Skeletal muscle tissue (tissue), 7 donors: ENCODE results near the gene ALPK1.

DNA sequence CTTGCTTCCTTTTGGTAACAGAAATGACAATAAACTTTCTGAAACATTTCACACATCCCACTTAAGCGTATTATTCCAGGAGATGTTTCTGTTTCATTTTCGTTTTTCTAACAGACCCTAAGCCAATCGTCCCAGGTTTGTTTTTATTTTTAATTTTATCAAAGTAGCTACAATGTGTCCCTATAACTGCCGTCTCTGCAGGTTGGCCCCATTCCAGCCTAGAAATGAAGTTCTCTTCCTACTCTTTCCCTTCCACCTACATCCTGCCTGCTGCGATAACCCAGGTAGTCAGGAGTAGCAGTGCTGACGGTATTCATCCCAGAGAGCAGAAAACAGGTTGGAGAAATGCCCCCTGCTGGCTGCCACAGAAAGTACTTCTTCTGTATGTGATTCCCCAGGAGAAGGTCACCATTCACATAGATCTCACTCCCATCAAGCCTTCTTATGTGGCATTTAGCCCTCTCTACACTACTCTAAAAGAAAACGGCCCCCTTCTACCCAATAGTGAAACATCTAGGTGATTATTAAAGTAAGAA is 40.3 kb downstream of the ENPEP start:
- PRO-cap, 3 experiments: no peak in any of the 3 experiments
- RAMPAGE, long total RNA: no peak
- RRBS, 2 experiments: no CpG with 5 or more reads among the region's 7 CpGs

DNA sequence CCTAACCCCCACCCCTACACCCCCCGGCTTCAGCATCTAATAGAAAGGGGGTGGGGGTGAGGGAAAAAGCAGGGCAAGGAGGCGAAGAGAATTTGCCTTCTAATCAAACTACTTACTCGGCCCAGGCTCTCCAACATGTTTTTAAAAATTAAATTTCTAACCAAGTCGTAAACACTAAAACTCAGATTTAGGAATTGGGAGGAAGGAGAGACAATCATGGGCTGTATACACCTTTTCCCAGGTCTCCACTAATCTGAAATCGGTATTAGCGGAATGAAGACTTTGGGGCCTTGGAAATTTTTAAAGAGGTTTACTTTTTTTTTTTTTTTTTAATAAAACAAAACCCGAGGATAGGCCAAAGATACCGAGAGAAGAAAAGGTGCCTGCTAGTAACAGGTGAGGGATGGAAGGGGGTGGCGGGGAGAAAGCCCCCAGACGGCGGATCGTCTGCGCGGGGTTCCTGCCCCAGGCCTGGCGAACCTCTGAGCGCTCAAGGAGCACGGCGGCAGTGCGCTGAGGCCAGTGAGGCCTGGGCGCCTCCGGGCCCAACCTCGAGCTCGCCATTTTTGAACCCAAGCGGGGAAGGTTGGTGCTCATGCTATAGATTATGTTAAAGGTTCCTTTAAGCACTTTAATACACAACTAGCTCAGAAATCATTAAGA is 8.1 kb downstream of the PITX2 start:
- PRO-cap, 3 experiments: no peak in any of the 3 experiments
- RAMPAGE, long total RNA: no peak
- RRBS, 2 experiments: no CpG with 5 or more reads among the region's 24 CpGs

DNA sequence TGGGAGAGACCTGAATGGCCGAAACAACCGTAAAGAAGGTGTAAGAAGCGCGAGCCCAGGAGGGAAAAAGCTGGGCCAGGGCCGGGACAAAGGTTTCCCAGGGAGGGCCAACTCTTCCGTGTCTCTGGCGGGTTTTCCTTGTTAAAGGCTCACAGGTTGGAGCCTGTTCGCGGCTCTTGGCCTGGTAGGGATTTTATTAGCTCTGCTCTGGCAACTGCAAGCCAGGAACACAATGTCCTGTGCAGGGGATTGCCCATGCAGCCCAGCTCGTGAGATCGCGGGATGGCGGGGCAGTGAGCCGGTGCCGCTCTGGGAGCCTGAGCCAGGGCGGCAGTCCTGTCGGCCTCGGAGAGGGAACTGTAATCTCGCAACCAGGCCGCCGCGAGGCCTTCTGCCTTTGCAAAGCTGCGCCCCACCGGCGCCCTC is 2.2 kb downstream of the PITX2 start:
- PRO-cap, 3 experiments: peak in 2 of 3 experiments; most common plus-strand start position 293 of the sequence (in 1); most common minus-strand start position 168 of the sequence (in 1)
- RAMPAGE, long total RNA: no peak
- RRBS, 2 experiments: 4 to 7% methylated on average over 10 of the region's 25 CpGs

DNA sequence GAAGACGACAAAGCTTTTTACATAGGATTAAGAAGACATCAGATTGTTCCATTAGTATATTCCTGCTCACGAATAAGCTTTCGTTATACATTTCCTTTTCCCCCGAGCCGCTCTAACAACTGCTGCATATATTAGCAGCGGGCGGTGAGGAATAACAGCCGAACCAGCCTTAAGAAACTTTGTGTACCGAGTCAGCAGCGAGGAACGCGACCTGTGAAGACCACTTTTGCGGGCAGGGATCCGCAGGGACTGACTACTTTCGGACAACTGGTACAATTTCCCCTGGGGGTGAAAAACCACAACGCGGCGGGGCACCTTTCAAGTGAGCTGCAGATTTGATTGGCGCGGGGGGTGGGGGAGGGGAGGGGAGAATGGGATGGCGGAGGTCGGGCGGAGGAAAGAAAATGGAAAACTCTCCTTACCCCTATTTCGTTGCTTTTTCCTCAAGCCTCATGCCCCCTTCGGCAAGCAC is 5.8 kb upstream of the PITX2 start:
- PRO-cap, 3 experiments: no peak in any of the 3 experiments
- RAMPAGE, long total RNA: no peak
- RRBS, 2 experiments: no CpG with 5 or more reads among the region's 25 CpGs

GRCh38 chr4:110632791-110633234 is 9.9 kb upstream of the PITX2 start:
- PRO-cap, 3 experiments: no peak in any of the 3 experiments
- RAMPAGE, long total RNA: no peak
- RRBS, 2 experiments: no CpG with 5 or more reads among the region's 27 CpGs

GRCh38 chr4:110637393-110637991 is 14.6 kb upstream of the PITX2 start:
- PRO-cap, 3 experiments: no peak in any of the 3 experiments
- RAMPAGE, long total RNA: no peak
- RRBS, 2 experiments: 7 to 11% methylated on average over 5 to 7 of the region's 32 CpGs

GRCh38 chr4:112111982-112112674 is 33.1 kb upstream of the FAM241A start:
- PRO-cap, 3 experiments: no peak in any of the 3 experiments
- RAMPAGE, long total RNA: no peak
- RRBS, 2 experiments: no CpG with 5 or more reads among the region's 9 CpGs

GRCh38 chr4:112126973-112127634 is 18.1 kb upstream of the FAM241A start:
- PRO-cap, 3 experiments: no peak in any of the 3 experiments
- RAMPAGE, long total RNA: no peak
- RRBS, 2 experiments: no CpG with 5 or more reads among the region's 2 CpGs

GRCh38 chr4:112279514-112279938 is 6.2 kb downstream of the TIFA start:
- PRO-cap, 3 experiments: no peak in any of the 3 experiments
- RAMPAGE, long total RNA: no peak
- RRBS, 2 experiments: no CpG with 5 or more reads among the region's 10 CpGs

- PRO-cap, 3 experiments: no peak in any of the 3 experiments
- RAMPAGE, long total RNA: no peak
- RRBS, 2 experiments: no CpG with 5 or more reads among the region's 6 CpGs
These were observed 1.5 kb upstream of the TIFA start for GRCh38 chr4:112287173-112287562.

- PRO-cap, 3 experiments: peak in 3 of 3 experiments; most common plus-strand start chr4:112297369 (in 1); most common minus-strand start chr4:112297205 (in 1)
- RAMPAGE, long total RNA: no peak
- RRBS, 2 experiments: no CpG with 5 or more reads among the region's 6 CpGs
These were observed at the start of gene ALPK1 for GRCh38 chr4:112296866-112297981. TSS of gene ALPK1 (plus strand) at chr4:112297369.

- PRO-cap, 3 experiments: no peak in any of the 3 experiments
- RAMPAGE, long total RNA: no peak
- RRBS, 2 experiments: no CpG with 5 or more reads among the region's 16 CpGs
These were observed 12.1 kb downstream of the ALPK1 start for GRCh38 chr4:112309002-112309944.

GRCh38 chr4:112514495-112514869 is 1.5 kb downstream of the NEUROG2 start:
- PRO-cap, 3 experiments: no peak in any of the 3 experiments
- RAMPAGE, long total RNA: no peak
- RRBS, 2 experiments: no CpG with 5 or more reads among the region's 18 CpGs

GRCh38 chr4:113064148-113064712 is 14.8 kb downstream of the ANK2 start:
- PRO-cap, 3 experiments: no peak in any of the 3 experiments
- RAMPAGE, long total RNA: no peak
- RRBS, 2 experiments: no CpG with 5 or more reads among the region's 7 CpGs

DNA sequence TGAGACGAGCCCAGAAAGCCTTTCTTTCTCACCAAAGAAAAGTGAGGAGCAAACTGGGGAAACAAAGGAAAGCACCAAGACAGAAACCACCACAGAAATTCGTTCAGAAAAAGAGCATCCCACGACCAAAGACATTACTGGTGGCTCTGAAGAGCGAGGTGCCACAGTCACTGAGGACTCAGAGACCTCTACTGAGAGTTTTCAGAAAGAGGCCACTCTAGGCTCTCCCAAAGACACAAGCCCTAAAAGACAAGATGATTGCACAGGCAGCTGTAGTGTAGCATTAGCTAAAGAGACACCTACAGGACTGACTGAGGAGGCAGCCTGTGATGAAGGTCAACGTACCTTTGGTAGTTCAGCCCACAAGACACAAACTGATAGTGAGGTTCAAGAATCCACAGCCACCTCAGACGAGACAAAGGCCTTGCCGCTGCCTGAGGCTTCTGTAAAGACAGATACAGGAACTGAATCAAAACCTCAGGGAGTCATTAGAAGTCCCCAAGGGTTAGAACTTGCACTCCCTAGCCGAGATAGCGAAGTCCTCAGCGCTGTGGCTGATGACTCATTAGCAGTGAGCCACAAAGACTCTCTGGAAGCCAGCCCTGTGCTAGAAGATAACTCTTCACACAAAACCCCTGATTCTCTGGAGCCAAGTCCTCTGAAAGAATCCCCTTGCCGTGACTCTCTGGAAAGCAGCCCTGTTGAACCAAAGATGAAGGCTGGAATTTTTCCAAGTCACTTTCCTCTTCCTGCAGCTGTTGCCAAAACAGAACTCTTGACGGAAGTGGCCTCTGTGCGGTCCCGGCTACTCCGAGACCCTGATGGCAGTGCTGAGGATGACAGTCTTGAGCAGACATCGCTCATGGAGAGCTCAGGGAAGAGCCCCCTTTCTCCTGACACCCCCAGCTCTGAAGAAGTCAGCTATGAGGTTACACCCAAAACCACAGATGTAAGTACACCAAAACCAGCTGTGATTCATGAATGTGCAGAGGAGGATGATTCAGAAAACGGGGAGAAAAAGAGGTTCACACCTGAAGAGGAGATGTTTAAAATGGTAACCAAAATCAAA is 306.2 kb downstream of the ANK2 start:
- PRO-cap, 3 experiments: no peak in any of the 3 experiments
- RAMPAGE, long total RNA: no peak
- RRBS, 2 experiments: no CpG with 5 or more reads among the region's 17 CpGs

- PRO-cap, 3 experiments: no peak in any of the 3 experiments
- RAMPAGE, long total RNA: no peak
- RRBS, 2 experiments: no CpG with 5 or more reads among the region's 6 CpGs
These were observed 345.3 kb downstream of the ANK2 start for GRCh38 chr4:113394636-113395297.

DNA sequence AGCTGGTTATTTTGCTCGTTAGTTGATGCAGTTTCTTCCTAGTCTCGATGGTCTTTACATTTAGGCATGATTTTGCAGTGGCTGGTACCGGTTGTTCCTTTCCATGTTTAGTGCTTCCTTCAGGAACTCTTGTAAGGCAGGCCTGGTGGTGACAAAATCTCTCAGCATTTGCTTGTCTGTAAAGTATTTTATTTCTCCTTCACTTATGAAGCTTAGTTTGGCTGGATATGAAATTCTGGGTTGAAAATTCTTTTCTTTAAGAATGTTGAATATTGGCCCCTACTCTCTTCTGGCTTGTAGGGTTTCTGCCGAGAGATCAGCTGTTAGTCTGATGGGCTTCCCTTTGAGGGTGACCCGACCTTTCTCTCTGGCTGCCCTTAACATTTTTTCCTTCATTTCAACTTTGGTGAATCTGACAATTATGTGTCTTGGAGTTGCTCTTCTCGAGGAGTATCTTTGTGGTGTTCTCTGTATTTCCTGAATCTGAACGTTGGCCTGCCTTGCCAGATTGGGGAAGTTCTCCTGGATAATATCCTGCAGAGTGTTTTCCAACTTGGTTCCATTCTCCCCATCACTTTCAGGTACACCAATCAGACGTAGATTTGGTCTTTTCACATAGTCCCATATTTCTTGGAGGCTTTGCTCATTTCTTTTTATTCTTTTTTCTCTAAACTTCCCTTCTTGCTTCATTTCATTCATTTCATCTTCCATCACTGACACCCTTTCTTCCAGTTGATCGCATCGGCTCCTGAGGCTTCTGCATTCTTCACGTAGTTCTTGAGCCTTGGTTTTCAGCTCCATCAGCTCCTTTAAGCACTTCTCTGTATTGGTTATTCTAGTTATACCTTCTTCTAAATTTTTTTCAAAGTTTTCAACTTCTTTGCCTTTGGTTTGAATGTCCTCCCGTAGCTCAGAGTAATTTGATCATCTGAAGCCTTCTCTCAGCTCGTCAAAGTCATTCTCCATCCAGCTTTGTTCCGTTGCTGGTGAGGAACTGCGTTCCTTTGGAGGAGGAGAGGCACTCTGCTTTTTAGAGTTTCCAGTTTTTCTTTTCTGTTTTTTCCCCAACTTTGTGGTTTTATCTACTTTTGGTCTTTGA is 268.0 kb downstream of the CAMK2D start:
- PRO-cap, 3 experiments: no peak in any of the 3 experiments
- RAMPAGE, long total RNA: no peak
- RRBS, 2 experiments: no CpG with 5 or more reads among the region's 15 CpGs

DNA sequence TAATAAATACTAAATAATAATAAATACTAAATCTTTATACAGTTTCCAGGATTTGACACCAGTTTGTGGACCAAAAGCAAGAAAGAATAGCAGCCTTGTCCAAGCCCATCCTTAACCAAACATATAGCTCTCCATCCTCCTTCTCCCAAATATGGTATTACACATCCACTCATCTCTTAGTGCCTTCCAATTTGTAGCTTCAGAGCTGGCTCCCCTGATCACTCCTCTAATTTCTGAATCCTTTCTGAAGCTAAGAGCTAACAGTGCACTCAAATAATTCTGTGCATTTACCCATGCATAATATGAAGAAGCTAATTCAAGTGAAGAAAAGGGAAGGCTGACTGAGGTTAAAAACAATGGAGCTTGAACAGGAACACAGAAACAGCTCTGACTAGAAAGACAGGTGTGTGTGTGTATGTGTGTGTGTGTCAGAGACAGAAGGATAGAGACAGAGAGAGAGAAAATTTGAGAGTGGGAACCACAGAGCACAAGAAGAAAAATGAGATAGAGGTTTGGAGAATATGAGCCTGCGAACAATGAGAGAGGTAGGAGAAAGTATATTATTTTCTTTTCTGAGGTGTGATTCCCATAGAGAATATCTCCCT is 123.6 kb downstream of the CAMK2D start:
- PRO-cap, 3 experiments: no peak in any of the 3 experiments
- RAMPAGE, long total RNA: no peak
- RRBS, 2 experiments: no CpG with 5 or more reads among the region's 1 CpG

GRCh38 chr4:113759888-113760814 is 1.4 kb downstream of the CAMK2D start:
- PRO-cap, 3 experiments: peak in 2 of 3 experiments; most common plus-strand start chr4:113760547 (in 1); most common minus-strand start chr4:113760378 (in 1)
- RAMPAGE, long total RNA: no peak
- RRBS, 2 experiments: no CpG with 5 or more reads among the region's 24 CpGs

DNA sequence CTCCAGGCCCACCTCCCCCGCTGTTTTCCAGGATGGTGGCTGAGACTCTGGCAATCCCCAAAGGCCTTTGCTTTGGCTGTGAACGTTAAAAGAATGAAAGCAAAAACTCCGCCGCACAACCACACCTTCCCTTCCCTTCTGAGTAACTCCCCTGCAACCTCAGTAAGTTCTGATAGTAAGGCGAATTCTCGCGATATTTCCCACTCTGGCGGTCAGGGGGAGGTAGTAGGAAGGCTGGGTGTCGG is 861 bp upstream of the CAMK2D start:
- PRO-cap, 3 experiments: peak in 3 of 3 experiments; most common minus-strand start position 140 of the sequence (in 2)
- RAMPAGE, long total RNA: no peak
- RRBS, 2 experiments: no CpG with 5 or more reads among the region's 9 CpGs